Cardiac fibroblast (primary cell): Measurements from ENCODE around the genes NAF1 and APELA.

- RRBS: no CpG with 5 or more reads among the region's 6 CpGs
Observed at GRCh38 chr4:158033131-158033962, 139.5 kb downstream of the GASK1B start.

GRCh38 chr4:158089921-158090373 lies 82.9 kb downstream of the GASK1B start:
- RRBS: no CpG with 5 or more reads among the region's 20 CpGs

GRCh38 chr4:158120776-158121167 lies 52.1 kb downstream of the GASK1B start:
- RRBS: no CpG with 5 or more reads among the region's 4 CpGs

GRCh38 chr4:158161206-158162193 lies 11.3 kb downstream of the GASK1B start:
- RRBS: no CpG with 5 or more reads among the region's 8 CpGs

- RRBS: no CpG with 5 or more reads among the region's 4 CpGs
Observed at GRCh38 chr4:158164556-158165101, 8.2 kb downstream of the GASK1B start.

DNA sequence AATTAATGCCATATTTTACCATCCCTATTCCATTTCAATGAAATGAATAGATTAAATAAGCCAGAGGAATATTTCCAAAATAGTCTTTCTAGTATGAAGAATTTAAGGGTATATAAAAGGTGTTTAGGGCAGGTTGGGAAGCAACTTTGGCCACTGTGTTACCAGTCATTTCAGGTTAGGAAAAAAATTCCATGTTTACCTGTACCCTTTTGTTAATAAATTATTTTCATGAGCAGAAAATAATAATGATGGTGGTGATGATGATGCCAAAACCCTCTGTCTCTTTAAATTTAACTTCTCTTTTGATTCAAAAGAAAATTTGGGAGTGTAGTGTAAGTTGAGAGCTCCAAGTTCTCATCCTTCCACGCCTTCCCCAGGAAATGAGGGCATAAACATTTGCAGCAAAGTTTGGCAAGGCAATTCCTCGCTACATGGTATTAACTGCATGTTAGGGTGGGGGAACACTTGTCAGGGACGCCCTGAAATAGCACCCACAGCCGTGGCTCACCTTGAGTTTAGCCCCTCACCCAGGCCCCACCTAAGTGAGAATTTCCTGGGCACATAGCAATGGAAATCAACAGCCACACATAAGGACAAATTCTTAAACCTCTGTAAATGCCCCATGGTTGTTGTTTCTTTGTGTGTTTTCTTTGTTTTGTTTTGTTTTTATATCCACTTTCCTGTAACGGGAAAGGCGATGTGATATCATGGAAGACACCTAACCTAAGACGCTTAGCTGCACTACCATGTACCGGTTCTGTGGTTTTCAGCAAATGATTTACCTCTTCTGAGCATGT lies 1.8 kb downstream of the RXFP1 start:
- RRBS: no CpG with 5 or more reads among the region's 8 CpGs

DNA sequence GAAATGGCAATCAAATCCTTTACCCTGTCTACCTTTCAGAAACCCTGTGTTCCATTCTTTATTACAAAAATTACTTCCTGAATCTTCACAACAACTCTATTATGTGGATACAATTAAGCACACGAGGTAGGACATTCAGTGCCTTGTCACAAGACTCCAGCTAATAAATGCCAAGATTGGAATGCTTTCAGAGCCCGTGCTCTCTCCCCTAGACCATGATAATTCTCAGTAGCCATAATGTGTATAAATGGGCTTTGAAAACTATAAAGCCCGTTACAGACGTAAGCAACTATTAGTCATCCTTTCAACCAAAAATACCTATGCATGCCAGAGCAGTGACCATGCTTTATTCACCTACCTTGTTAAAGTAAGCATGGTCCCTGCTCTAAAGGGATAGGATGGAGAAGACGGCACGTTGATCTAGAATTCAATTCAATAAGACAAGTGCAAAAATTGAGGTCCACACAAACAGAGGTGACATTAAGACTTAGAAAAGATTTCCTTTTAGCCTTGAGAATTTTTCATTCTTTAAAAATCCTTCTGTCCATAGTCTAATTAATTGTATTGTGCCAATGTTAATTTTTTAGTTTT lies 2.5 kb downstream of the RXFP1 start:
- RRBS: no CpG with 5 or more reads among the region's 6 CpGs

GRCh38 chr4:158782538-158783396 lies 13.9 kb downstream of the FNIP2 start:
- RRBS: no CpG with 5 or more reads among the region's 4 CpGs

GRCh38 chr4:159150633-159150984 lies 47.7 kb downstream of the RAPGEF2 start:
- RRBS: no CpG with 5 or more reads among the region's 5 CpGs

DNA sequence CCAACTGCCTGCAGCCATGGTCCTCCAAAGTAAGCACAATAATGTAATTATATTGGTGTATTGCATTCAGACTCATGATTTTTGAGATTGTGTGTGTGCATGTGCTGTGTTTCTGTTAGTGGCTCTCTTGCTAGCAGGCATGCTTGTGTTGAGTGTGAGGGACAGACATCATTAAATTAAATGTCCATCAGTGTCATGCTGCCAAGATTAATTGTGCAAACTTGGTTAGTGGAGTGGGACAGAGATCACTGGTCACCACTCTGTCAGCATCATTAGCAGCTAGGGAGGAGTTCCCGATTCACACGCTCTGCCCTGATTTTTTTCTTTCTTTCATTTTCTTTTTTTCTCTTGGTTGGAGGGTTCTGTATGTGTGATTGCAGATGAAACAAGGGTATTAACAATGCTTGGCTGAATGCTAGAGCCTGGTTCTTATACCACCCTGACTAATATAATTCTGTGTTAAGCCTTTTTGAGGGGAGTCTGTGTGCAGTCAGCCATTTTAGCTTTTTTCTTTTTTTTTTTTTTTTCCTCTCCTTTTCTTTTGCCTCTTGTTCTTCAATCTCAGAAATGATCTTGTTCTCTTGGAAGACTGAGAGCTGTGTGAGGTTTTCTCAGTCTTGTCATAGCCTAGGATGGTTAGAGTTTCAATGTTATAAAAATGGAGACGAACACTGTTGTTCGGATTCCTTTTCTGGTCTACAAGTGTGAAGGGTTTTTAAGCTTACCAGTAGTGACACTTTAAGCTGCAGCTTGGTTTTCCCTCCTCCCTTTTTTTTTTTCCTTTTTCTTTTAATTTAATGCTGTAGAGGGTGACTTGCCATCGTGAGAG lies 164.6 kb downstream of the RAPGEF2 start:
- RRBS: no CpG with 5 or more reads among the region's 5 CpGs

GRCh38 chr4:159345093-159345372 lies 242.2 kb downstream of the RAPGEF2 start:
- RRBS: no CpG with 5 or more reads among the region's 5 CpGs

- RRBS: no CpG with 5 or more reads among the region's 2 CpGs
Observed at GRCh38 chr4:159360643-159360871, 257.7 kb downstream of the RAPGEF2 start.

DNA sequence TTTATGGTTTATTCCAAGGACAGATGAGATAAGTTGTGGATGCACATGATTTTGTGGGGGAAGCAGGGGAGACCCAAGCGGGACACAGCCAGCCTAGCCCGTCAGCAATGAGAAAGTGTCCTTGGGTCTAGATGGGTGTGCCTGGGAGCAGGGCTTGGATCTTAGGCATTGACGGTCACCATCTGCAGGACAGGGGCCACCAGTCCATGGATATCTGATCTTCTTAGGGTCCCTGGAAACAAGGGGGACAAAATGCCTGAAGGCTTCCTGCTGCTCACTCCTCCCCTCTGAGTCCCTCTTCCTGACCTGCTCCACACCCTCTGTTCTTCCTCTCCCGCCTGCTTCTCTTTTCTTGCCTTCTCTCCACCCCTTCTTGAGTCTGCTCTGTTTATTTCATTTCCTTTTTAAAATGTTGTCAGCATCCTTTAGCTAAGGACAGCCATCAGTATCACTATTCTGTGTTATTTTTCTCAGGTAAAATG lies 298.4 kb downstream of the RAPGEF2 start:
- RRBS: no CpG with 5 or more reads among the region's 4 CpGs

DNA sequence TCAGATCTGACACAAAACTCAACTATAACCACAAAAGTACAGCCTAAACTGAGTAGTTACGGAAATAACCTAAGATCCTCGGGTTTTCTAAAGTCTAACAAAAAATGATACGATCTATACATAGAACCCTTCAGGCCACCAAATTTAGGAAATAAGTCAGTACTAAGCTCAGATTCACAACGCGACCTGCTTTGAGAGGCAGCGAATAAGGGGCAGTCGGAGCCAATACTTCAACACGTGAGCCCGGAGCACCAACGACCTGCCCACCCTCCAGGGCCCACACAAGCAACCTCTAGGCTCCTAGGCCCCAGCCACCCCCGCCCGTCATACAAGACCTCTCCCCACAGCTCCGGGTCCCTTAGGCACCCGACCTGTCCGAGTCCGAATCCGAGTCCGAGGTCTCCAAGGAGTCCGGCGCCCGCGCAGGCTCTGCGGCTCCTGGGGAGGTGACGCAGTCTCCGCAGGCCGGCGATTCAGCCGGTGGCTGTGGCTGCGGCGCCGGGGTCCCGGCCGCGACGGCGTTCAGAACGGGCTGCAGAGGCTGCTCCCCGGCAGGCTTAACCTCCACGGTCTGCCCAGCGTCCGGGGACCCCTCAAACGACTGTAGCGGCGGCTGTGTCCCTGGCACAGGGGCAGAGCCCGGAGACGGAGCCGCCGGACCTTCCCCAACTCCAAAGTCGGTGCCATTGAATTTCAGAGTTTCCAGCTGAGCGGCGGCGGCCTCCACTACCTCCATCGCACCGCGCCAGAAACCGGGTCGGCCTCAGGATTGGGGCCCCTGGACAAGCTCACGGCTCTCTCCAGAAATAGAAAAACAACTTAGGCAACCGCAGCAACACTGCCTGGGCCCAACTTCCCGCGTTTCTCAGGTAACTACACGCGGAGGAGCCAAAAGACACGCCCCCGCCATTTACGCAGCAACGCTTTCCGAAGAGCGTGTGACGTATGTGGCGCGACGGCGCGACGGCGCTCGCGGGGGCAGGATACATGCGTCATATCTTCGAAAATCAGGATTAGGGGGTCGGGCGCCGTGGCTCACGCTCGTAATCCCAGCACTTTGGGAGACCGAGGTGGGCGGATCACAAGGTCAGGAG lies at the start of gene NAF1:
Gene NAF1, minus strand, starts transcription at position 899 of the 1,094 bp plus-strand sequence.
- RRBS: 2% methylated on average over 30 of the region's 88 CpGs

- RRBS: no CpG with 5 or more reads among the region's 18 CpGs
Observed at GRCh38 chr4:163493966-163494342, 536 bp upstream of the TMA16 start.

DNA sequence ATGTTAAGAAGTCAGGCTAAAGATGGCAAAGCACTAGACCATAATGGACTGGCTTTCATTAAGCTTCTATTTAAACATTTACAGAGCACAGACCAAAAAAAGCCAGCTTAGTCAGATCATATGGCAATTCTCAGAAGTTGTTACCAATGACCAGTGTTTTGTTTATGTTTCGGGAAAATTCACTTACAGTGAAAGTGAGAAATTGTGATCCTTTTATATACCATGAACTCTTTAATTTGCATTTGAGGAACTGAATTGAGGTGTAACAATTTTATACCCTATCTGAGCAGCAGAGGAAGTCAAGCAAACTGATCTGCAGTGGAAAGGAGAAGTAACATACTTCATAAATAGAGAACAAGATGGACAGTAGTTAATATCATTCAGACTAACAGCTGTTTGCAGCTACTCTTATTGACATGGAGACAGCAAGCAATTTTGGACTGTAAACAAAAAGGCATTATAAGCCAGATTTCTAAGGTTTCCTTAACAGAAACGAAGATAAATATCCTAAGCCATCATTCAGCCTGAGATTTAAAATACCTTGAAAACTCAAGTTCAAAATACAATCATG lies 97.2 kb downstream of the TMA16 start:
- RRBS: no CpG with 5 or more reads among the region's 2 CpGs

GRCh38 chr4:164876731-164877473 lies at the start of gene APELA:
Gene APELA (plus strand): TSS chr4:164877178.
- RRBS: no CpG with 5 or more reads among the region's 7 CpGs

DNA sequence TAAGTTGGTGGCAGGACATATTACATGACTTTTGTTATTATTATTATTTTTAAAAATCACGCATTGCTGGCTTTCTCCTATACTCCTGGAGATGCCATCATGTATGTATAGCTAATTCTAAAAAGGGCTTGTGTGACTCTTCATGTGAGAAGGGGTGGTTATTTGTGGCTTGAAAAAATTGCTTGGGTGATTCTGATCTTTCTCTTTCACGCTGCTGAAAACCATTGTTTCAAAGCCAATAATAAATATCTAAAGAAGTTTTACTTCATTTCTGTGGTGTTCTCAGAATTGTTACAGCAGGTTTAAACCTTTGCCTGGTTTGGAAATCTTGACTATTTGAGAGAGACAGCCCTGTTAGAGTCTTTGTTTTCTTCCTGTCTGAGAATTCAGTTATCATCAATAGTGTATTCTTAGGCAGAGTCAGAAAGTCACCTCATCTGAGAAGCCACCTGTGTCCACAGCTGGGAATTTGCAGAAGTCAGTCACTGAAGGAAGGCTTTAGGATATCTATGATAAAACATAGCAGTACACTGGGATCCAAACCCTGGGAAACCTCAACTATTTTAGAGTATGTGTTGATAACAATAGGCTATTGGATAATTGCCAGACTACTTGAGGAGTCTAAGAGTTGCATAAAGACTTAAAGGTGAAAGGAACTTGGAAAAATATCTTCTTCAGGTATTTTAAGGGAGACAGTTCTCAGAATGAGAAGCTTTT lies 8.6 kb downstream of the KLHL2 start:
- RRBS: no CpG with 5 or more reads among the region's 2 CpGs

GRCh38 chr4:165292946-165293569 lies 13.6 kb upstream of the GK3 start:
- RRBS: no CpG with 5 or more reads among the region's 9 CpGs